ENCODE measurements around the gene CCDC33.

DNA sequence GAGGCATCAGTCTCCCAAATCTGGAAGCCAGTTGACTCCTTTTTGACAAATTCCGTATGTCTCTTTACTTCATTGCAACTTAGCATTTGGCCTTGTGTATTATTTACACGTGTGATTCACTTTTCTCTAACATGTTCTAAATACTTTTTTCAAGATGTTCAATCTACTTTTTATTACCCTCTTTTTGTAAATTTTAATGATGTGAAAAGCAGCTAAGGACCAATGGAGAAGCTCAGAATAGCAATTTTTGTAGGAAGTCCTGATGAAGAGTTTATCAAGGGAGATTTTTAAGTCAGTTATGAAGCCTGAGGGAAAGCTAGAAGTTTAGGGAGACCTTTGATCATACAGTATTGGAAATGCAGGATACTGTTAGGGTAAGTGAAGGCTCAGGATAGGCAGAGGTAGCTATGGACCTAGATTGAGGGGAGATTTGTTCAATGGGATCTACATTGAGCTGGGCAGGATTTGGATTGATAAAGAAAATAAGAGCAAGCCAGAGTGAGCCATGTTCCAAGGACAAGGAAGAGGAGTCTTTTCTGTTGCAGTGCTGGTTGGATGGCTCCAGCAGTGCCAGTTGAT, 187.8 kb upstream of the NR2E3 start:
- PRO-cap = no peak

- PRO-cap = no peak
These were observed 7.9 kb downstream of the NR2E3 start for GRCh38 chr15:71818279-71818627.

- PRO-cap = bidirectional peak, plus-strand start at chr15:72156245, minus-strand start at chr15:72156149
These were observed 37.6 kb downstream of the SENP8 start for GRCh38 chr15:72155620-72156409.

DNA sequence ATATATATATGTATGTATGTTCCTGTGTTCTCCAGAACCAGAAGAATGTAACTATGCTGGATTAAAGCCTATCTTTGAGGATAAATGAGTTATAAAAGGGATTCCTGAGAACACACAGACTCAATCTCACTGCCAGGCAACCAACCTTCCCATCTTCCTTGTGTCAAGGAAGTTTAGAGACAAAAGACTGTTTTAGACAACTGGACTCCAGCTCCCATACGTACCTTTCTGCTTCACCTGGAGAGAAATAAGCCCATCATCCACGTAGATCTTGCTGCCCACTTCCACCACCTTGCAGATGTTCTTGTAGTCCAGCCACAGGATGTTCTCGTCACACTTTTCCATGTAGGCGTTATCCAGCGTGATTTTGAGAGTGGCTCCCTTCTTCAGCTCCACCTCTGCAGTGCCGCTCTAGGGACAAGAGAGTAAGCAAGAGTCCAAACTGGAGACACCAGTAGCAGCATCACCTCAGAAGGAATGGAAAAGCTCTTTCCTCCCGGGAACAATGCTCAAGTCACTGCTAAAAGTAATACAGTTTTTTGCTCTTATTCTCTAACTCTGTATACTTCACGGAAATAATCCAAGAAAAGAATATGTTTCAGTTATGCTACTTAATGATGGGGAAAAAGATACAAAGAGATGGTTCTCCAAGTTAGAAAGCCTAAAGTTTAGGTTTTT, 12.0 kb upstream of the GRAMD2A start:
- PRO-cap = no peak

GRCh38 chr15:72226606-72227637, 4.1 kb downstream of the PKM start:
- PRO-cap = unidirectional peak, plus-strand start at chr15:72226969

- PRO-cap = no peak
These were observed 3.0 kb downstream of the PKM start for GRCh38 chr15:72228062-72228387.

GRCh38 chr15:72636677-72637331, 17.7 kb upstream of the GOLGA6B start:
- PRO-cap = unidirectional peak, minus-strand start at chr15:72636952; bidirectional peak, plus-strand start at chr15:72637028, minus-strand start at chr15:72636952

GRCh38 chr15:72685344-72685501, 759 bp downstream of the HIGD2B start:
- PRO-cap = no peak

- PRO-cap = no peak
These were observed 32.1 kb downstream of the ADPGK start for GRCh38 chr15:72751313-72752093.

- PRO-cap = no peak
These were observed 2.1 kb downstream of the ADPGK start for GRCh38 chr15:72781087-72782190.

GRCh38 chr15:72796610-72797536, 13.3 kb upstream of the ADPGK start:
- PRO-cap = no peak

GRCh38 chr15:72873601-72873930, 90.0 kb upstream of the ADPGK start:
- PRO-cap = no peak

DNA sequence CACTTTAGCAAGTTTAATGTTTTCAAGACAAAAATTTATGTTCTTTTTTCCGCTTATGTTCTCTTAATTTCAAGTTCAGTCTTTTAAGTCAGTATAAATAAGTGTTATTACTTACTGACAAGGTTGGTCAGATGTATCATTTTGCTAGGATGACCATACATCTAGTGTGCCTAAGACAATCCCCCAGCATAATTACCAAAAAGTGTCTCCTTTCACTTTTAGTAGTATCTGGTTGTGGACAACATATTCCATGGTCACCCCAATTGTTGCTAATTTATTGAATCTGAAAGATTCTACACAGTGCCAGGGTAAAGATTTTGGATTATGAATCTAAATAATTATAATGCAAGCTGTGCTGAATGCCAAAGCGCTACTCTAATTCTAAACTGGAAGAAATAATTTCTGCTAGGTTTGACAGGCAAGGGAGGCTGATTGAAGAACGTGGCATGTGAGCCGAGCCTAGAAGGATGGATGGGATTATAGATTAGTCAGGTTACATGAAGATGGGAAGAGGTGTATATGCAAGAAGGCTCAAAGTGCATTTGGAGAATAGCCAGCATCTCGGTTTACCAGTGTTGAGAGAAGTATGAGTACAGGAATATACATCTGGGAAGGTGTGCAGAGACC, 141.3 kb downstream of the NEO1 start:
- PRO-cap = no peak

GRCh38 chr15:73631876-73632865, 1.0 kb downstream of the NPTN start:
- PRO-cap = bidirectional peak, plus-strand start at chr15:73632485, minus-strand start at chr15:73632346

DNA sequence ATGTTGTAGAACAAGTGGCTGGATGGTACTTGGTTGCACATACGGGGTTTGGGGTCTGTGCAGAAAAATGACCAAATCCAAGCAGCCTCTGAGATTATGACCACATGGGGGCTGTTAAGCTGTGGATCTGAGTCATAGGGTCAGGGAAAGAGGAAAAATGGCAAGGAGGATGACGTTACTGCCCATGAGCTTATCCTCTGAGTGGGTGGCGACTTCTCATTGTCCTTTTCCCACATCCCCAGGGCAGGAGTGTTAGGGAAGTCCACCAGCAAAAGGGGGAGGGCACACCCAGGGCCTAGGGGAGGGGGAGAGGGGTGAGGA, 2.5 kb downstream of the CD276 start:
- PRO-cap = no peak

DNA sequence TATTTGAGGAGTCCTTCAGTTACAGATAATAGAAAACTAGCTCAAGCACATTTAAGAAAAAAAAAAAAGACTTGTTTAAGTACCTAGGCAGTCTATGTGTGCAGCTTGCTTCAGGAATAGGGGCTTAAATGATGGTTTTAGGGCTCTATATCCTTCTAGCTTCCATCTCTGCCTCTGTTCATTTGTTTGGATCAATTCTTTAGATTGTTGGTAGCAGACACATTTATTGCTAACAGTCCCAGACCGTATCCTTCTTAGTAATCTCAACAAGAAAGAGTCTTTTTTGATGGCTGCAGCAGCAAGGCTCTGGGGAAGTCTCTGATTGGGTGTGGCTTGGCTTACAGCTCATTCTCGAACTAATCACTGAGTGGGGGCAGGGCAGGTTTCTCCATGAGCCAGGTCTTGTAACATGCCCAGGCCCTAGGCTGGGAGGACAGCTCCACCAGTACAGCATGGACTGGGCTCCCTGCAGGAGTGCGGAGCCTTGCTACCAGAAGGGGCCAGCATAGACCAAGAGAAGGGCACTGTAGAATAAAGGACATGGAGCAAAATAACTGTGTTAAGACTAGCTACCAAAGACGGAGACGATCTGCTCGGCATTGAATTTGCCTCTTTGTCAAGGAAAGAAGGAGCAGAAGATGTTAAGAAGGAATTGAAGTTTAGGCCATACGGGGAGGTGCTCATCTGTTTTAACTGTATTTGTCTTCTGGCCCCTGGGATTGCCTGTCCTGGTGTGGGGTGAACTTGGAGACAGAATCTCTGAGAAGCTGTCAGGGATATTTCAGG, 7.2 kb downstream of the CD276 start:
- PRO-cap = no peak

GRCh38 chr15:73949324-73950261, 23.3 kb downstream of the LOXL1 start:
- PRO-cap = no peak

GRCh38 chr15:74044191-74044983, 38.0 kb downstream of the GOLGA6A start:
- PRO-cap = unidirectional peak, minus-strand start at chr15:74044300

DNA sequence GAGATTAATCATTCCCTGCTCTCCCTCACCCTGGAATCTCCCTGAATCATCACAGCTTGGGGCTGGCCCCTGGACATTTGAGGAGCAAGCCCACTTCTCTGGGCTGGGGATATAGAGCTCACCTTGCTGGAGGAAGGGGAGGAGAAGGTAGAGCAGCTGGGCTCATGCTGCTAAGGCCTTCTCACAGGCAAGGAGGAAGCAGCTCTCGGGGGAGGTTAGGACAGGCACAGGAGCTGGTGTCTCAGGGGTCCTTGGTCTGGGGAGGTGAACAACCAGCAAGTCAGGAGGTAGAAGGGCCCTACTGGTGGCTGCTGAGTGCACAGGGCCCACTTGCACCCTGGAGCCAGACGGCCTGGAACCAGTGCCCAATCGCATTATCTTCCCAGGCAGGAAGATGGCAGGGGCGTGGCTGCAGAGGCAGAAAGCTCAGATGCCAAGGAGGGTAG, 1.8 kb upstream of the CCDC33 start:
- PRO-cap = no peak

DNA sequence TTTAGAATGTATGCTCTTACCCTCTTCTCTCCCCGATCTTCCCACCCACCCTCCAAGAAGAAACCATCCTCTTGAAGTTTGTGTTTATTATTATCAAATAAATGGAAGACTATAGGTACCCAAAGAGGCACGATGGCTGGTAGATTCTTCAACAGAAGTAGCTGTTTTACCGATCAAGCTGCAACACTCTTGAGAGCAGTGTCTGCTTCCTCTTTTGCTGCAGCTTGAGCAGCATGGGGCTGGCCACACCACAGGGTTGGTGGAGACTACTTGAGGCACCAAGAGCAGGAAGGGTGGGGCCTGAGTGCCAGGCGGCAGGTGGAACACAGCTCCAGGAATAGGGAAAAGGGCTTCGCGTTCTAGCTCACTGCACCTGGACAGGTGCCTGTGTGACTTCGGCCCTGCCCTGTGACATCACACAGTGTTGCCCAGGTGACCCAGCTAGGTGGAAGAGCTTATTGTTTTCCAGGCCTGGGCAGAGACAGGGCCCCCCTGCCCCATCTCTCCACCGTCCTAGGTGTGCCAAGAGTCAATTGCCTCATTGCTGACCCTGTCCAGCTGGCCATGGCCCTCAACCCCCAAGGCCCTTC, at the start of gene CCDC33:
TSS of gene CCDC33 (plus strand) at position 458 of the 590 bp plus-strand sequence.
- PRO-cap = bidirectional peak, plus-strand start at position 458 of the sequence, minus-strand start at position 235 of the sequence